Left common carotid artery plus branches (tissue), 1 donor: Measurements from ENCODE around the genes NDUFB6 and DCAF12.

- PRO-cap: bidirectional peak, plus-strand start at chr9:32573218, minus-strand start at chr9:32573088
These were observed at the start of gene NDUFB6 for GRCh38 chr9:32573011-32573443. Gene NDUFB6 (minus strand): TSS chr9:32573159.

DNA sequence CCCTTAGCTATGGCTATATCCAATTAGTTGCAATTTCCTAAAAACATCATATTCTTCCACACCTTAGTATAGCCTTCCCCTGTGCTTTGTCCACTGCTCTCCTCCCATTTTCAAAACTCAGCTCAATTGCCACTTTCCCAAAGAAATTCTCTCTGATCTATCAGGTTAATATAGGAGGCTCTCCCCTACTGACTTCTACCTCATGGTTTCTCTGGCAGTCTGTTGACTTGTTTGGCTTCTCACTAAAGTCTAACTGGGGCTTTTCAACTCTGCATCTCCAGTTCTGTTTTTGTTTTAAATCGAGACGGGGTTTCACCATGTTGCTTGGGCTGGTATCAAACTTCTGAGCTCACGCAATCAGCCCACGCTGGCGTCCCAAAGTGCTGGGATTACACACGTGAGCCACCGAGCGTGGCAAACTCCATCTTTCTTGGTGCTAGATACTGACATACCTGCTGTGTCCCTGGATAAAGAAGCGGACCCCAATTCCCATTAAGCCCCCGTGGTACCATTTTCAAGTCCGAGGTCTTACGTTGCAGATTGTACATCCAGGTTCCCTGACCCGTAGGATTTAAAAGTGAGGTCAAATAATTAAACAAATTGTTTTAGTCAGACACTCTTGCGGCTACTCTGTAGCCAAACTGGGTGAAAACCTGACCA lies 1.0 kb upstream of the DNAJA1 start:
- PRO-cap: no peak

GRCh38 chr9:33081019-33081746 lies 4.7 kb upstream of the SMU1 start:
- PRO-cap: no peak

DNA sequence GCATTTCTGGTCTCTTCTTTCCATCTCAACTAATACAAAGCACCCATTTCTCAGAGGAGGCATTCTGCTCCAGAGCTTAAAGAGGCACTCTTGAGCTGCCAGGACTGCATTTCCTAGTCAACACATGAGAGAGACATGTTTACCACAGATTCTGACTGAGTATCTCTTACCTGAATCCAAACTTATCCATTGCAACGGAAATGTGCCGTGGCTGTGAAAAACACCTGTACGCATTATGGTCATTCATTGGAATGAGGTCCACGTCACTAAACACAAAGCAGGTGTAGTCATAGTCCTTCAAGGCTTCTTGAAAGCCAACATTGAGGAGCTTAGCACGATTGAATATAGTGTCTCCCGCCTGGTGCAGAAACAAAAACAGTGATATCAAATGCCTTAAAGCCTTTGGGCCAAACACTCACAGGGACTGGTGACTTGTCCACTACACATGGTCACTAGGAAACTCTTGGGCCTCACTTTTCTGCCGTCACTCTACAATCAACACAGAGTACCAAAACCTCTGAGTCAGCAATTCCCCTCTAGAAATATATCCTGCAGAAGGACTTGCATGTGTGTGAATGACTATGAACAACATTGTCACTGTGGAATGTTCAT lies 43.9 kb upstream of the SMU1 start:
- PRO-cap: no peak

GRCh38 chr9:33154858-33155888 lies 12.0 kb downstream of the B4GALT1 start:
- PRO-cap: no peak

DNA sequence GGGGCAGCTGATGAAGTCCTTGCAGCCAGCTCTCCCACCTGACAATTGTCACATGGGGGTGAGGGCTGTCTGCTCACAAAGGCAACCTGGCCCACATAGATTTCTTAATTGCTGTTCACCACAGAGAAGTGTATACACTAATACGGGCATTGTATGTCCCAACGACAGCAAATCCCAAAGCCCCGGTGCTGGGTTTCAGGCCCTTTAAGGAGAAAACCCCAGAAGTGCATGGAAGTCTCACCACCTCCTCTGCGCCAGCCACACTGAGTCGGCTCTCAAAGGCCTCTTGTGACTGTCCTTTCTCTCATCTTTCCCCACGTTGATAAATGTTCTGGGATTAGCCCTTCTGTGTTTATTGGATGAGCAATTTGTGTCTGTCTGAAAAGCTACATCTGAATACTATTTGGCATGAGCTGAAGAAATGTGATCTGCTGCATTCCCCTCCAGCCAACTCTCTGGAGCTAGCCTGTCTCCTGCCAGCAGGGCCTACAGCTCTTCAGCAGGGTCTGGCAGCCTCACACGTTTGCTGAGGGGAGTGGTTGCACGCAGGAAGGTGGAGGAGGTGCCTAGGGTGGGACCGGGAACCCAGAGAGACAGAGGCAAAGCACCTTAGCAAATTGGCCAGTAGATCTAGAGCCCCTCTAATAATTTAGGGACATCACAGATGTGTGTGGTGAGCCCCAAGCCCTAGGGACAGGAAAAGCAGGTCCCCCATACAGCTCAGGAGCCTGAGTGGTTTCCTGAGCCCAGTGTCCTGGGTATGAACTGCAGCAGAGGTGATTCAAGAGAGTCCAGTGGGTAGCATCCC lies 20.4 kb upstream of the B4GALT1 start:
- PRO-cap: no peak

- PRO-cap: no peak
These were observed 10.2 kb downstream of the BAG1 start for GRCh38 chr9:33254067-33255033.

DNA sequence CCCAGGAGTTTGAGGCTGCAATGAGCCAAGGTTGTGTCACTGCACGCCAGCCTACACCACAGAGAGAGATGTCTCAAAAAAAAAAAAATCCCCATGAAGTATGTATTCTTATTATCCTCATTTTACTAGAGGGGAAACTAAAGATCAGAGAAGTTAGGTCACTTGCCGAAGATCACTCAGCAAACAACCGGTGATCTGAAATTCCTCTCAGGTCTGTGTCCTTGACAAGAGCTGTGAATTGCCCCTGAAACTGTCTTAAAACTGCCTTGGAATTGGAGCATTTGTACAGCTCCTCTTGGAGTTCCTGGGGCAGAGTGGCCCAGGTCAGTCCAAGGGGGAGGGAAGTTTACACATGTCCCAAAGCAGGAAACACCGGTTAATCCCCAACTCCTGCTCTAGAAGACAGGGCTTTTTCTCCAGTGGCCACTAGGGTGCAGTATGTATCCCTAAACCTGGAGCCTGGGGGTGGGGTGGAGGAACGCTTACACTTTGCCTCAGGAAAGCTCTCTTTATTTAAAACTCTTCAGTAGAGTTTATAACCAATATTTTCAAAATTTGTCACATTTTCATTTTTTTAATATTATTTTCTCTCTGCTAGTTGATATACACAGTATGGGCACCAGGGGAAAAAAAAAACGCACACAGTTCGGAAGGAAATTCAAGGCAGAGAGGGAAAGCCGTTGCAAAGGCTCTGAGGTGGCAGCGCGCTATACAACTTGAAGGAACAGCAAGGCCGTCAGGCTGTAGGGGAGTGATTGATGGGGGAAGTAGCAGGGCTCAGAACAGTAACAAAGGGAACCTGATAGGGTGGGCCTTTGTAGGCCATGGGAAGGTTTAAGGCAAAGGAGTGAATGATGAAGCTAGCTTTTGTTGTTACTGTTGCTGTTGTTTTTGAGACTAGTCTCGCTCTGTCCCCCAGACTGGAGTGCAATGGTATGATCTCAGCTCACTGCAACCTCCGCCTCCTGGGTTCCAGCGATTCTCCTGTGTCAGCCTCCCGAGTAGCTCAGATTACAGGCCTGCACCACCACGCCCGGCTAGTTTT lies 27.4 kb downstream of the AQP7 start:
- PRO-cap: no peak

- PRO-cap: no peak
These were observed 18.5 kb downstream of the AQP7 start for GRCh38 chr9:33383746-33384386.

GRCh38 chr9:33386648-33386951 lies 15.8 kb downstream of the AQP7 start:
- PRO-cap: no peak

GRCh38 chr9:33415444-33416069 lies 13.2 kb upstream of the AQP7 start:
- PRO-cap: no peak

DNA sequence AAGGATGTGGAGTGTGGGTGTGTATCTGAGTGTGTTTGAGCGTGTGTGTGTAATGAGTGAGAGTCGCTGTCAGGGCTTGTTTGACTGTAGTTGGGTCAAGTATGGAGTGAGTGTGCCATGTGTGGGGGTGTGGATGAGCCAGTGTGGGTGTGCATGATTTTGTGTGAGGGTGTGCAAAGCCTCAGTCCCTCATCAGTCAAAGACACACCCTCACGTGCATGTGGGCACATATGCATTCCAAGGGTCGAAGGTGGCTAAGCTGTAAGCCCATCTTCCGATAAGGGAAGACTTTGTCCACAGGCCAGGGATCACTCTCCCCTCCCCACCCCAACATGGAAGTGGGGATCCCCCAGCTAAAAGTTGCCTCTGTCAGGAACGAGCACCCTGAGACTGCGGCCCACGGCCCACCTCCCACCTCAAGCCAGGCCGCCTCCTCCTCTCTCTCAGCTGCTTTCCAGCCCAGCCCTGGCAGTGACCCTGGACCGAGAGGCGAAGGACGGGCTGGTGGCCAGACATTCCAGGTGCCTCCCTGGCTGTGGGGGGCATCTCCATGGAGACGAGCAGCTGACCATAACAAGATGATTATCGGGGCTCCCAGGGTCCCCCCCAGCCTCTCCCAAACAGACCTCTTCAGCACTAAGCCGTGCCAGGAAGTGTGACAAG lies 12.8 kb downstream of the AQP3 start:
- PRO-cap: no peak

- PRO-cap: no peak
These were observed 73.4 kb upstream of the PRSS3 start for GRCh38 chr9:33721924-33722460.

DNA sequence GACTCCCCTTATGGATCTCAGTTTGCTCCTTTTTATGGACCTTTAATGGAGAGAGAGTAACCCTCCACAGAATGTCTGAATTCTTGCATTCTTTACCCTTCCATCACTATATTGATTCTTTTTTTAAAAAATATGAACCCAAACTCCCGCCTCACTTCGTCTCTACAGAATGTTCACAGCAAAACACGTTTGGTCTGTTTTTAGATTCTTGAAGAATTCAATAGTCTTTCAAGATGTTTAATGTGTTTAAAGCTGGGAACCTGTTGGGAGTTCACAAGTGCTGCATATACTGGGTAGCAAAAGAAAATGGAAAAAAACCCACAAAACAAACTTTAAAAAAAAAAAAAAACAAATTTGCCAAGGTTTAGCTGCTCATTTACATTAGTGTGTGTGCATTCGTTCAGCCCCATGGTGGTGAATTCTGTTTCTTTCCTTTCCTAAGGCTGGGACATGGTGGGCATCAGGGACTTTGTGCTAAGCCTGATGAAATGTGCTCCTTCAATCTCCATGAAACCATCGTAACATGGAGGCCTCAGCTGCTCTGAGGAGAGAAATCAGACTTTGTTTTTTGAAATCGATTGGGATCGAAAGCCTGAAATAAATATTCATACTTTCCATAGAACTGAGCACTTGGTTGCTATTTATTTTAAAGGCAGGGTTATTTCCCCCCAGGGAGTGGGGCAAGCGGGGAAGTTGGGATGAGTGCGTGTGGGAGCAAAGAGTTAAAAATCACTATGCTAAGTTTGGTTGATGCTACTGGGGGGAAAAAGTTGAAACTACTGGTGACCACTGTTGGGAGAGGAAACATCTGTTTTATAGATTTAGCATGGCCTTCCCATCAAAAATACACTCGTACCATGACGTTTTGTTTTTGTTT lies 100.6 kb downstream of the UBE2R2 start:
- PRO-cap: no peak

DNA sequence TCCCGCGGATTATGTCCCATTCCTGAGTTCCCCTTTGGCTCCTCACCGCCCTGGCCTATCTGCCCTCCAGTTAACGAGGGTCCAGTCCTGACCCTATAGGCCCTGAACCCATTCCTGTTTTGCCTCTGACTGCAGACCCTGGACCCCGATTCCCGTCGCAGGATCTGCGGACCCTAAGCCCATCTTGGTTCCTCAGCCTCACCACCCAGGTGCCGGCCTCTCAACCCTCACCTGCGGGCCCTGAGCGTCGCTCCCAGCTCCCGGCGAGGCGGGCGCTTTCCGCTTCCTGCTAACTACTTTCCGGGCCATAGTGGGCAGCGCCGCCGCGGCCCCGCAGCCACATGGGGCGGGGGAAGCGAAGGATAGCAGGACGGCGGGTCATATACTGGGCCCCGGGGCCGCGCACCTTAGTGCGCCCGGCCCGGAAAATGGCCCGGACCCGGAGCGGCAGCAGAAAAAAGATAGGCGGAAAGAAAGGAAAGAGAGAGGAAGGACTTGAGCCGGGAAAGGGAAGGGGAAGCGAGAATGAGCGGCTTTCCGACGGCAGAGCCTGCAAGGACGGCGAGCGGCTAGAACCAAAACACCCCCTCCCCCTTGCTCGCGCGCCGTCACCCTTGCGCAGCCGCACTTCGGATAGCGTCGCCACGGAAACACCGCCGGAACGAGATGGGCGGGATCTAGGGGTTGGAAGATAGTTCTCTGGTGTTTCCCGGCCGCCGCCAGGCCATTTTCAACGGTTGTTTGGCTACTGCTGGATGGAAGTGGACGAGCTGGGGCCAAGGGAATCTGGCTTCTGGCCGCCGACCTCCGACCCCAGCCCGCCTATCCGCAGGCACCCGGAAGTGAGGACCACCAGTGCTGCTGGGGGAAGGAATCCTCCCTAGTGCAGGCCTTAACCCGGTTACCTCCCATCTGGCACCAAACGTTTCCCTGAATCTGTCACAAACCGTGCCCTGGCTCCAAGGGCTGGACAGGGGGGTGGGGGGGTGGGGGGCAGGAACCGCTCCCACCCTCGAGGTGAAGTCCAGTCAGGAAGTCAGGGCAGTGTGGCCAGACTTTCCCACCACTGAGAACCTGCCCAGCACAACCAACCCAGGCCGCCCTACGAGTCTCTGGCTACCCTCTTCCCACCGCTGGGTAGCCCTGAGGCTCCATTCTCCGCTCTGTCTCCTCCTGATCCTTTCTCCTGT lies at the start of gene DCAF12:
TSS of gene DCAF12 (minus strand) at position 576 of the 1,190 bp plus-strand sequence.
- PRO-cap: bidirectional peak, plus-strand start at position 694 of the sequence, minus-strand start at position 596 of the sequence

DNA sequence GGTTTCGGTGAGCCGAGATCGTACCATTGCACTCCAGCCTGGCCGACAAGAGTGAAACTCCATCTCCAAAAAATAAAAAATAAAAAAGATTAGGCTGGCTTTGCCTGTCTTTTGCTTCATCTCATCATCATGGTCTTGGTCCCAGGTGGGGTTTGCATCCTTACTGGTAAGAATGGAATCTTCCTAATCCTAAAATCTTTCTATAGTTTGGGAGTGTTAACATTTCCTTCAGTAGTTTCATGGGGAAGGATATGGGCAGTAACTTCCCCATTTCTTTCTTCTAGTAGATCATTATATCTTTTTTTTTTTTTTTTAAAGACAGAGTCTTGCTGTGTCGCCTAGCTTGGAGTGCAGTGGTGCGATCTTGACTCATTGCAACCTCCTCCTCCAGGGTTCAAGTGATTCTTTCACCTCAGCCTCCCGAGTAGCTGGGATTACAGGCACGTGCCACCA lies 10.1 kb downstream of the UBAP1 start:
- PRO-cap: no peak

GRCh38 chr9:34210149-34210680 lies 31.4 kb downstream of the UBAP1 start:
- PRO-cap: no peak

GRCh38 chr9:34254967-34255787 lies 73.9 kb downstream of the KIF24 start:
- PRO-cap: no peak

- PRO-cap: no peak
These were observed 9.3 kb downstream of the NUDT2 start for GRCh38 chr9:34338507-34339138.

DNA sequence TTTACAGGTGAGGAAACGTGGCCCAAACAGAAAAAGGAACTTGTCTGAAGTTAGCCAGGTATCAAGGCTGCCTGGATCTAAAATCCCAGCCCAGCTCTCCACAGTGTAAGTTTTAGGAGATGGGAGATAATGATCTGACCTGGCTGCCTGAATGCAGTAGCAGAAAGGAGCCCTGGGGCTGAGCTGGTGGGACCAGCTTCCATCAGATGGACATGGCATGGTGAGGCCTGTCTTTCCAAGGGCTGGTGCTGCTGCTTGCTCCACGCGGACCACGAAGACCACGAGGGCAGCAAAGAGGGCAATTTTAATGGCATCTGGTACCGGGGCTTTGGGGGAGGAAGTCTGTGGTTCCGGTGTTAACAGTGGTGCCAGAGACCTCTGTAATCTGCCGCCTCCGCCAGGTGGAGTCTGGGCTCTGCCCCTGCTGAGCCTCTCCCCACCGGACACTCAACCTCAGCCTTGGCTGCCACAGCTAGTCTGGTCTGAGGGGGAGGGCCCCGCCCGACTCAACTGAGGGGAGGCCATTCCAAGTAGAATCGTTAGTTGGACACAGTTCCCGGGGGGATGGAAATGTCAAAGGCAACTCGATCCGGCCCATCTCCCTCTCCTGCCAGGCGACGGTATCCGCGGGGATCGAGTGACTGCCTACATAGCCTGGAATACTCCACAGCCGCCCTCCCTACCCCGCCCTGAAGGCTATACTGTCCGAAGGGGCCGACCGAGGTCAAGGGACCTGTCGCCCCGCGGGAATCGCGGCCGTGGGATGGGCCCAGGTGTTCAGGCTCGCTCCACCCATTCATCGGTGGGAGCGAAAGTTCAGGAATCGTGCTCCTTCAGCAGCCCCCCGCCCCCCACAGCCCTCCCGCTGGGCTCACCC lies 542 bp downstream of the MYORG start:
- PRO-cap: no peak